ENCODE measurements around the gene SEL1L3.

DNA sequence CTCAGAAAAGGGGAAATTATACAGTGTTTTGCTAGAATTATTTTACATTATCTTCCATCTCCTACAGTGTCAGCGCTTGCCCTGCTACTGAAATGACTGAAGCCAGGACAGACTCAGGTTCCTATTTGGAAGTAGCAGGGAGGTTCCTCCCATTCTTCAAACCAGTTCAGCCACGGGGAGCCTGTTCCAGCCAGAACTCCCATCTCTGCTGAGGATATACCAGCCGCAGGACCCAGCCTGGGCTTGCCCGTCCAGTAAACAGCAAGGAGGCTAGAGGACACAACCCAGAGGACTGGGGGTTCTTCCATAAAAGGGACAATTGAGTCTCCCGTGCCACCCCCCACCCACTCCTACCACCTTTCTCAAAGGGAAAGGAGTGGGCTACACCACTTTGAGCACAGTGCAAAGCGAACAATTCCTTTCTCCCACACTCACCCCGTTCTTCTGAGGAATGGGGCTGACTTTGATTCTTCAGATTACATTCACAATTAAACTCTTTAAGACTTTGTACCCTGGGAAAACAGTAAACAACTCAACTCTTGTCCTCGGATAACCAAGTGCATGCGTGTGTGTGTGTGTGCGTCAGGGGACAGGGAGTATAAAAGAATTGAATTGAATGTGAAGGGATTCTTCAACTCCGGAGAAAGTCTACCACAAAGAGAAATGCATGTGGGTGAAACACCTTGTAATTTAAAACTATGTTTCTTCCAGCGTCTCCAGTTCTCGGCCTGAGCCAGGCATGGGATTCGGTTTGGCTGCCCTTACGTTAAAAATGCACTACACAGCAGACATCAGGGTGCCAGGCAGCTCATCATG is 31.1 kb upstream of the PPARGC1A start:
- PRO-cap: no peak
- RAMPAGE, long total RNA: no peak

- PRO-cap: no peak
- RAMPAGE, long total RNA: no peak
These were observed 55.7 kb upstream of the PPARGC1A start for GRCh38 chr4:23945355-23946054.

GRCh38 chr4:24218998-24219833 is 329.4 kb upstream of the PPARGC1A start:
- PRO-cap: no peak
- RAMPAGE, long total RNA: no peak

- PRO-cap: no peak
- RAMPAGE, long total RNA: no peak
These were observed 345.8 kb upstream of the PPARGC1A start for GRCh38 chr4:24235525-24236167.

DNA sequence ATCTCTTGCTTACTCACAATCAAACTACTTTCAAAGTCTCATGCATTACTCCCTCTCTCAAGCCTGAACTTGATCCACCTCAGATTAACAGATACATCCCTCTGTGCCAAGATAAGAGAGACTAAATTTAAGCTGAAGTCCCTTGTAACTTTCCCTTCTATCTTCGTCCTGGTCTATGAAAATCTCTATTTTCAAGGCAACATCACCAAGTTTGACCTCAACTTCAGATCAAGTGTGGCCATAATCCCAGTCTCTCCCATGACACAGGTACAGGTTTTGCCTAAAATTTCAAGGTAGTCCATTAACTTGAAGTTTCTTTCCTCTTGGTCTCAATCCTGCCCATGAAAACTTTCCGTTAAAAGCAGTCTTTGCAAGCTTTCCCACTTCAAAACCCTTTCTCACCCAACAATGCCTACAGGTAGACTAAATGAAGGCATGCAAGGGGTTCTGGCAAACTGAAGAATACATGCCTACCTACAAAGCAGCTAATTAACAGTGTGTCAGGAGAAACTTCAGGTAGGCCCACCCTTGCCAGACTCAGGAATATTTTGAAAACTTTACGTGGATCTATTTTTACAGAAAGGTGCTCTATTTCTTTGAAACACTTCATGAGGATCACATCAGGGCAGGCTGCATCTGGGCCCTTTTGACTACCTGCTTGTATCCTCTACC is 62.5 kb downstream of the DHX15 start:
- PRO-cap: no peak
- RAMPAGE, long total RNA: no peak

DNA sequence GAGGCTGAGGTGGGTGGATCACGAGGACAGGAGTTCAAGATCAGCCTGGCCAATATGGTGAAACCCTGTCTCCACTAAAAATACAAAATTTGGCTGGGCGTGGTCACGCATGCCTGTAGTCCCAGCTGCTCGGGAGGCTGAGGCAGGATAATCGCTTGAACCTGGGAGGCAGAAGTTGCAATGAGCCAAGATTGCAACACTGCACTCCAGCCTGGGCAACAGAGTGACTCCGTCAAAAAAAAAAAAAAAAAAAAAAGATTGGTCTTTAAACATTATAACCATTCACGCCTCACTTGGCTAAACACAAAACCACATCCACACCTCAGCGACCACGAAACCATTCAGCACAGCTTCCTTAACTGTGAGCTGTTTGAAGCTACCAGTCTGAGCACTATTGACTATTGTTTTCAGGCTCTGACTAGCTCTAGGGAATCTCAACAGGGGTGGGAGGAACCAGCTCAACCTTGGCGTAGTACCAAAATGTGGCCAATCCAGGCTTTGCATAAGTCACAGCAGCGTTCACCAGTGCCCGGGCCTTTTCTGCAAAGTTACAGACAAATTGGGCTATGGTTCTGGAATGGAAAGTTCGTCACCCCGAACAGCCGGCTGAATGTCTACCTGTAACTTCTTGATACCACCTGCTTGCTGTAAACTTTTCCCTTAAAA is 73.6 kb upstream of the DHX15 start:
- PRO-cap: no peak
- RAMPAGE, long total RNA: no peak

DNA sequence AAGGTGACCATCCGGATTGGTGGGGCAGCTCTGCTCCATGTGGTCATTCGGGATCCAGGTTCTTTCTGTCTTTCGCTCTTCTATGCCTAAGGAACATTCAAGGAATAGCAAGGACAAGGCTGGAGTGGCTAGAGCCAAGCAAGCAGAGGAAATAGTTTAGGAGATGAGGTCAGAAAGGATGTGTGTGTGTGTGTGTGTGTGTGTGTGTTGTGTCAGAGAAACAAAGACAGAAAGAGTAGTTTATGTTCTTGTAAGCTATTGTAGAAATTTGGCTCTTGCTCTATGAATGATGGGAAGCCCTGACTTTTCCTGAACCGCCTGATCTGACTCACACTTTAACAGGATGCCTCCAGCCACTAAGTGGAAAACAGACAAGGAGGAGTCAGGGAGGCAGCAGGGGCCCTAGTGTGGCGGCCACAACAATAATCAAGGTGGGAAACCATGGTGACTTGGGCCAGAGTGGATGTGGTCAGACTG is 39.7 kb downstream of the LGI2 start:
- PRO-cap: unidirectional peak, plus-strand start at position 374 of the sequence
- RAMPAGE, long total RNA: no peak

DNA sequence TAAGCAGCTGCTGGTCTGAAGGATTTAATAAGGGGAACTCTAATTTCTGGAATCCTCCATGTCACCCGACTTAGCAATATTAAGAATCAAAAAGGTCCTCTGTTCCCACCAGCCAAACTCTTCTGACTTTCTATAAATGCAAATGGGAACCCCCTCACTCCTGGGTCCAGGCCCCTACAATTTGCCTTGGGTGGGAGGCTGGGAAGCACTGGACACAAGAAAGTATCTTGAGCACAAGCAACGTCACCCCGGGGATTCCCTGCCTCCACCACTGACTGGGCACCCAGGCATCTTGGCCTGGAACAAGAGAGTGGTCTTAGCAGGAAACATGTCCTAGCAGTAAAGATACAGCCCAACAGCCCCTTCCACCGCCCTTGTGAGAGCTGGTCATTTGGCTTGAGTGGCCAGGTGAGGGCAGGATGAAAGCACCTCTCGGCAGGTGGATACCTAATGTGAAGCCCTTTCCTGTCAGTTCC is 1.5 kb downstream of the LGI2 start:
- PRO-cap: no peak
- RAMPAGE, long total RNA: no peak

- PRO-cap: no peak
- RAMPAGE, long total RNA: no peak
These were observed 5.4 kb downstream of the SEPSECS start for GRCh38 chr4:25154952-25155151.

GRCh38 chr4:25234426-25235096 is 728 bp downstream of the PI4K2B start:
- PRO-cap: bidirectional peak, plus-strand start at chr4:25234826, minus-strand start at chr4:25234646; bidirectional peak, plus-strand start at chr4:25234931, minus-strand start at chr4:25234875
- RAMPAGE, long total RNA: no peak

DNA sequence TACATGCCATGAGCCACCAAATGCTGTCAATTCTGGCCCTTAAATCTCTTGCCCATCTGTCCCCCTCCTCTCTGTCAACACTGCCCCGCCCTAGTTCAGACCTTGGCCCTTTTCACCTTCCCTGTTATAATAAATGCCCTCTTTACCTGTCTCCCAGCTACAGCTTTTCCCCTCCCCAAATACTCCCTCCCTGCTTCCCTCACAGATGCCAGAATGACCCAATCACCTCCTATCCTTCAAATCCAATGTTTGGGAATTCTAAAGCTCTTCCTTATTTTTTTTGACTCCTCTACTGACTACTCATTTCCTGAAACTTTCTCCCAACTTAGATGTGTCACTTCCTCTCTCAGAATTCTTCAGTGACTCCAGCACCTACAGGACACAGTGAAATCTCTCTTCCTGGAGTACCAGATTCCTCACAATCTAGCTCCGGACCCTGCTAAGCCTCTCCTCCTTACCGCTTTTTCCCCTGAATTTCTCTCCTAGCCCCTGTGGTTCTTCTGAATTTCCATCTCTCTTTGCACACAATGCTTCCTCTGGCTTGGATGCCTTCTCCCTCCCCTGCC is 79.9 kb downstream of the ANAPC4 start:
- PRO-cap: no peak
- RAMPAGE, long total RNA: no peak

DNA sequence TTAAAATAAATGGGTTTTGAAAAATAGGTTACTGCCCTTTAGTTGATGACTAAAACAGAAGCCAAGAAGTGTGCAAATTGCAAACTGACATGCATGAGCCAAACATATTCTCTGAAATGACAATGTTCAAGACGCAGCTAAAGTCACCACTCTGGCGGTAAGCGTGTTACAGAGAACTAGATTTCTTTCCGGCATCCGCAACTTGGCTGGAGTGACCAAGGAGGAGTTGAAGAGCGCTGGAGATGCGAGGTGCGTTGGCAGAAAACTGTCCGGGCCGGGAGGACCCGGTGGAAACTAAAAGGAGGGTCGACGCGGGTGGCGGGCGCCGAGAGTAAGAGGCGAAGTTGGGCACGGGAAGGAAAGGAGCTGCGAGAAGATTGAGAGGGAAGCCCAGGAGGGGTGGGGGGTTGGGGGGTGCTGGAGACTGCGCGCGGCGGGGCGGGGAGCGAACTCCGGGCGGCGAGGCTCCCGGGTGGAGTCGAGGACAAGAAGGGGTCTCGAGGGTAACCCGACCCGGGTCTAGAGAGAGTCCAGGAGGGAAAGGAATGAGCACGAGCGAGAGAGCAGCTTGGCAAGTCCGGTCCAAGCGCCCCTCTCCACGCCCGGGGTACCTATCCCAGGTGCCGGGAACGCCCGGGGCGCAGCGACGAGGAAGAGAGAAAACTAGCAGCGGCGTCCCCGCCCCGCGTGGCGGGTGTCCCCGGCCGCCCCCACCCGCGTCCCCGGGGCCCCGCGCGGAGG is 713 bp downstream of the SEL1L3 start:
- PRO-cap: no peak
- RAMPAGE, long total RNA: no peak

DNA sequence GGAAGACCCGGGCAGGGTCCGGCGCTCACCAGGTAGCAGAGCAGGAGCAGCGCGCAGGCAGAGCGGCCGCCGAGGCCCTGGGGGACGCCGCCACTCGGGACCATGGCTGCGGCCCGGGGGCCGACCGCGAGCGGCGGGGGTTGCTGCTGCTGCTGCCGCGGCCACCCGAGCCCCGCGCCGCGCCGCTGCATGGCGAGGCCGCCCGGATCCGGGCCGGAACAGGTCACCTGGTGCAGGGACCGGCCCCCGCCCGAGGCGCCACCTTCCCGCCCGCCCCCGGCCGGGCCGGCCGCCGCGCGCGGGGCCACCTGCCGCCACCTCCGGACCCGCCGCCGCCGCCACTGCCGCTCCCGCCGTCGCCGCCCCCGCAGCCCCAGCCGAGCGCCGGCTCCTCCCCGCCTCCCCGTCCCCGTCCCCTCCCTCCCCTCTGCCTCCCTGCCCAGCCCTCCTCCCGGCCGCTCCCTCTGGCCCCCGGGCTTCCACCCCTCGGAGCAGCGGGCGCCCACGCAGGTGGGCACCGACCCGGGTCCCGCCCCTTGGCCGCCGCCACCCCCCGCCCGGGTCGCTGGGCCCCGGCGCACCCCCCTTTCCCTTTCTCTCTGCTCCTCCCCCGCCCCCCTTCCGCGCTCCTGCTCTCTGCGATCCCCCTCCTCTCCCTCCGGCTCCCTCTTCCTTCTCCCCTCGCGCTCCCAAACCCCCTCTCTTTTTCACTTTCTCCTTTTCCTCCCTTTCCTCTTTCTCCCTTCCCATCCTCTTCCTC is at the start of gene SEL1L3:
Gene SEL1L3 (minus strand): TSS at position 343 of the 760 bp plus-strand sequence.
- PRO-cap: unidirectional peak, minus-strand start at position 343 of the sequence
- RAMPAGE, long total RNA: no peak

DNA sequence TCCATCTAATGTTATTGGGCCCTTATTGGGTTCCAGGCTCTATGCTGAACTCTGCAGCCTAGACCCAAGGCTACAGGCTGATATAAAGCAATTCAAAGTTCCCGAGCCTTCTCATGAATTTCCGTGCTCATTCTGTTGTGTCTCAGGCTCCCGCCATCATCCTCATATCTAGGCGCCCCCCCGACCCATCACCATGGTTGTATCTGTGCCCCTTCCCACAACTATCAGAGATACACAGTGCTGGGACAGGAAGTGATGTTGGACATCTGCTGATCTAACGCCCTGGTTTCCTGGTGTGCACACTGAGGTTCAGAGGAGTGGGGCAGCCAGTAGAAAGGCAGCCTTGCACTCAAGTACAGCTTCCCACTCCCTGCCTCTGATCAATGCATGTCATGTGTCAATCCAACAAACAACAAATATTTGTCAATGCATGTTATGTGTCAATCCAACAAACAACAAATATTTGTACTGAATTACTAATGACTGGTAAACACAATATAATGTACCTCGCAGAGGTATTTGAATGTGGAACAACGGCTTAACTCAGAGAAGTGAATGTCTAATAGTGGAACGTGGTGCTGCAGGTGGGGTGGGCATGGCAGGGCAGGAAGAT is 10.1 kb upstream of the SEL1L3 start:
- PRO-cap: no peak
- RAMPAGE, long total RNA: no peak

- PRO-cap: no peak
- RAMPAGE, long total RNA: no peak
These were observed 15.0 kb downstream of the SMIM20 start for GRCh38 chr4:25928904-25929496.

GRCh38 chr4:26144953-26145472 is 175.8 kb upstream of the RBPJ start:
- PRO-cap: no peak
- RAMPAGE, long total RNA: no peak

GRCh38 chr4:26869633-26870165 is 9.1 kb downstream of the STIM2 start:
- PRO-cap: no peak
- RAMPAGE, long total RNA: no peak

DNA sequence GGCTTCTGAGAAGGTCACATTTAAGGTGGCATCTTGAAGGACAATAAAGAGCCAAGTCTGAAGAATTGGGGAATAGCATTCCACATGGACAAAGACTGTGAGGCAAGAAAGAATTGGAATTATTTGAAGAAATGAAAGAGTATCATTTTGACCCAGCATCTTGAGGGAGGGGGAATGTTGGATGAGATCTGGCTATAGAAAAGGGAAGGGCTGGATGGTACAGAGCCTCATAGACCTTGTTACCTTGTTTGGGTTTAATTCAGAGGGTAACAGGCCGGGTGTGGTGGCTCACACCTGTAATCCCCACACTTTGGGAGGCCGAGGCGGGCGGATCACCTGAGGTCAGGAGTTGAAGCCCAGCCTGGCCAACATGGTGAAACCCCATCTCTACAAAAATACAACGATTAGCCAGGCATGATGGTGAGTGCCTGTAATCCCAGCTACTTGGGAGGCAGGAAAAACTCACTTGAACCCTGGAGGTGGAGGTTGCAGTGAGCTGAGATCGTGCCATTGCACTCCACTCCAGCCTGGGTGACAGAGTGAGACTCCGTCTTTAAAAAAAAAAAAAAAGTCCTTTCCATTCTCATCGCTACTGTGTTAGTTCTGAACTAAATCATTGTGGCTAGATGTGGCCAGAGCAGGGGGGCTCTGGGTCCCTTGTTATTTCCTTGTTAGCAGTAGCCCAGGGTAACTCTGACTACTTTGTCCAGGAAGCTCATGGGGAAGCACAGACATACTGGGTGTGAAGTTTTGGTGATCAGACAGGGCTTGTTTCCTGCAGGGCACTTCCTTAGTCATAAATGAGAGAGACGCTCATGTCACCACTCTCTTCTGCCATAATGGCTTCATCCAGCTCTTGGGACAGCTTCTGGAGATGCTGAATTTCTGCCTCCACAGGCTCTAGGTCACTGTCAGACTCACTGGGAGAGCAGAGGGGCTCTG is 12.5 kb downstream of the STIM2 start:
- PRO-cap: no peak
- RAMPAGE, long total RNA: no peak

GRCh38 chr4:26886960-26887503 is 26.4 kb downstream of the STIM2 start:
- PRO-cap: no peak
- RAMPAGE, long total RNA: no peak

DNA sequence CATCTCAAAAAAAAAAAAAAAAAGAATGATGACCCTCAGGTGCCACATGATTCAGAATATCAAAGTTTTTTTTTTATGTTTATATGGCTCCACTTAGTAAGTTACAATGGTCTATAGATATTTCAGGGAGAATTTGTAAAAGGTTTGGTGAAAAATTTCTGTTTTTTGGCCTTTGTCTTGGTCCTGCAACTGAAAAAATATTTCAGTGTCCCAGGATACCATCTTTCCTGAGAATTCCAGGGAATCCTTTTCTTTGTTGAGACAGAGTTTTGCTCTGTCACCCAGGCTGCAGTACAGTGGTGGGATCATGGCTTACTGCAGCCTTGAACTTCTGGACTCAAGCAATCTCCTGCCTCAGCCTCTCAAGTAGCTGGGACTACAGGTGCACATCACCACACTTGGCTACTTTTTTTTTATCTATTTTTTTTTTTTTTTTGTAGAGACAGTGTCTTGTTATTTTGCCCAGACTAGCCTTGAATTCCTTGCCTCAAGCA is 280.5 kb downstream of the STIM2 start:
- PRO-cap: no peak
- RAMPAGE, long total RNA: no peak

Measured in urinary bladder (tissue), 3 donors.